Ileum (tissue), 1 donor: Measurements from ENCODE around the genes GOSR2 and SP6.

DNA sequence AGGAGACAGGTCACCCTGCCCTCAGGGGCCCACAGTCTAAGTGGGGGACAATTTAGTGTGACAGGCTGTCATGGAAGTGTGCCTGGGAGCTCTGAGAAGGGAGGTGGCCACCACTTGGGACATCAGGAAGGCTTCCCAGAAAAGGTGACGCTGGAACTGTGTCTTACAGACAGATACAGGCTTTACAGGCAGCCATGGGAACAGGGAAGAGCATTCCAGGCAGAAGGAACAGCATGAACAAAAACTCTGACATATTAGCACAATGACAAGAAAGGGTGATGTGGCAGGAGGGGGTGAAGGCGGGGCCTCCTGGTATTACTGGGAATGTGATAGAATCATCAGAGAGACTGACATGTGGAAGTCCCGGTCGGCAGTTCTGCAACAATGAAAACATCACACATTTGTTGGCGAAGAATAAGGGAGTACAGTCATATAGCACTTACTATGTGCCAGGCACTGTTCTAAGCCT, 13.5 kb downstream of the FMNL1 start:
- PRO-cap, result no peak

DNA sequence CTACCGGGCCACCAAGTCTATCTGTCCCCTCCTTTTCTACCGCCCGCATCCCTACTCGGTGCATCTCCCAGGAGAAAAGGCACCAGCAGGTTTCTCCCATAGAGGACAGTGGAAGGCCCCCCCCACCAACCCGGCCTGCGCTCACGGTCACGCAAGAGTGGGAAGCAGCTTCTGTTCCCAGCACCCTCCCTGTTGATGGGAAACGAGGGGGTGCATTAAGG, 26.8 kb upstream of the SPATA32 start:
- PRO-cap, result no peak

- PRO-cap, result no peak
Measured at GRCh38 chr17:45290315-45290906, 26.4 kb downstream of the MAP3K14 start.

- PRO-cap, result no peak
Measured at GRCh38 chr17:45410265-45411400, 22.0 kb downstream of the ARHGAP27 start.

DNA sequence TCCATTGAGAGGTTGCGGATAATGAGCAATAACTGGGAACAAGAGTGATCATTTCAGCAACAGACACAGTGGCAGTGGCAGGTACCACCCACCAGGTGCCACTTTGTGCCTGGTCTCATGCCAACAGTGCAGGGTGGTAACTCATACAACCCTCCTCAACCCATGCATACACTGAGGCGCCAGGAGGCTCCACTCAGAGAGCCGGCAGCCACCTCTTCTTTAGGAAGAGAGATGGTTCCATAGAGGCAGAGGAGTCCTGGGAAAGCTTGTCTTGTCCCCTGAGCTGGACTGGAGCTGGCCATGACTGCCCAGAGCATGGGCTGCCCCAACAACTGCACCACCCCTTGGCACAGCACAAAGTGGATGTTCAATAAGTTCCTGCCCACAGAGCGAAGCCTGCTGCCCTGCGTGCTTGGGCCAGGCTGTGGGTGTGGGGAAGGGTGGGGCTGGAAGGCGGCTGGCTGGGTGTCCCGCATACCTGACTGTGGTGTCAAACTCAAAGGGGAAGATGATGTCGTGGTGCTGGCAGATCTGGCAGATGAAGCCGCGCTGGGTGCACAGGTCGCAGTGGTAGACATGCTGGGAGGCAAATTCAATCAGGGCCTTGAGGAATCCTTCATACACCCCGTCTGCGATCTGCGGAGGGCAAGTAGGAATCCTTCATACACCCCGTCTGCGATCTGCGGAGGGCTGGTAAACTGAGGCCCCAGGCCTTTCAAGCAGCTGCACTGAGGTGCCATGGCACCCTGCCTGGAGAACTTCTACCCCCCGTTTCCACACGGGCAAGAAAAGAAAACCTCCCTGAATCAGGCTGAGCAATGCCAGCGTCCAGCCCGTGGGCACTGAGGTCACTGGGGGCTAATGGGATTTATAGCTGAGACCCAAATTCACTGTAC, 6.6 kb upstream of the ARHGAP27 start:
- PRO-cap, result no peak

GRCh38 chr17:46033225-46033840, 34.3 kb downstream of the STH start:
- PRO-cap, result no peak

GRCh38 chr17:46034972-46035534, 36.0 kb downstream of the STH start:
- PRO-cap, result no peak

GRCh38 chr17:46119219-46120201, 73.7 kb downstream of the KANSL1 start:
- PRO-cap, result no peak

DNA sequence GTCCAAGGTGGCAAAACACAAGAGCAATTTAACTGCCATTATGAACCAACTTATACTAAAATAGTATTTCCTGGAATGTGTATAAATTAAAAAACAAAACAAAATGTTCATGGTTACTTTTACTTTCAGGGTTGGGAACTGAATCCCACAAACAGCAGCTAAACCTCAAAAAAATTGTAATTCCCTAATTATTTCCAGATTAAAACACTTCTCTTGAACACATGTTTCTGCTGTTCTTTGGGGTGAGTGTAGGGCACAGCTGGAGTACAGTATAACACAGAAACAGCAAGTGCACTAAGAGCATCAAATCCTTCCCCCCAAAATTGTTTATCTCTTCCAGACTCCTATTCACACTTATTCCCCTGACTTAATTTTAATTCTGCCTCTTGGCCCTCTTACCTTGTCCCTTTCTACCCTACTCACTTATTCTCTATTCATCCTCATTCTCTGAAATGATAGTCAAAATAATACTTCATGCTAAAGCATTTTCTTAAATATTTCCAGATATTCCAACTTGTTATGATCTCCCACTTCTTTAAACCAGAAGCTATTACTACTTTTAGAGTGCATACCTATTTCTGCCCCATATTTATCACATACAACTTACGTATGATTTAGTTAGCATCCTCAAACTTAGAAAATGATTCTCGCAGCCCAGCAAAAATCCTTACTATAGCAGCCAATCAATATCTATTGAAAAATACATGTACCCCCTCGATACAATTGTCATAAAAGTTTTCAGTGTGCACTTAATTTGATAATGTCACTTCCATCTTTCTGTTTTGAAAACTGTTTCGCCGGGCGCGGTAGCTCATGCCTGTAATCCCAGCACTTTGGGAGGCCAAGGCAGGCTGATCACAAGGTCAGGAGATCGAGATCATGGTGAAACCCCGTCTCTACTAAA, 56.2 kb downstream of the KANSL1 start:
- PRO-cap, result no peak

DNA sequence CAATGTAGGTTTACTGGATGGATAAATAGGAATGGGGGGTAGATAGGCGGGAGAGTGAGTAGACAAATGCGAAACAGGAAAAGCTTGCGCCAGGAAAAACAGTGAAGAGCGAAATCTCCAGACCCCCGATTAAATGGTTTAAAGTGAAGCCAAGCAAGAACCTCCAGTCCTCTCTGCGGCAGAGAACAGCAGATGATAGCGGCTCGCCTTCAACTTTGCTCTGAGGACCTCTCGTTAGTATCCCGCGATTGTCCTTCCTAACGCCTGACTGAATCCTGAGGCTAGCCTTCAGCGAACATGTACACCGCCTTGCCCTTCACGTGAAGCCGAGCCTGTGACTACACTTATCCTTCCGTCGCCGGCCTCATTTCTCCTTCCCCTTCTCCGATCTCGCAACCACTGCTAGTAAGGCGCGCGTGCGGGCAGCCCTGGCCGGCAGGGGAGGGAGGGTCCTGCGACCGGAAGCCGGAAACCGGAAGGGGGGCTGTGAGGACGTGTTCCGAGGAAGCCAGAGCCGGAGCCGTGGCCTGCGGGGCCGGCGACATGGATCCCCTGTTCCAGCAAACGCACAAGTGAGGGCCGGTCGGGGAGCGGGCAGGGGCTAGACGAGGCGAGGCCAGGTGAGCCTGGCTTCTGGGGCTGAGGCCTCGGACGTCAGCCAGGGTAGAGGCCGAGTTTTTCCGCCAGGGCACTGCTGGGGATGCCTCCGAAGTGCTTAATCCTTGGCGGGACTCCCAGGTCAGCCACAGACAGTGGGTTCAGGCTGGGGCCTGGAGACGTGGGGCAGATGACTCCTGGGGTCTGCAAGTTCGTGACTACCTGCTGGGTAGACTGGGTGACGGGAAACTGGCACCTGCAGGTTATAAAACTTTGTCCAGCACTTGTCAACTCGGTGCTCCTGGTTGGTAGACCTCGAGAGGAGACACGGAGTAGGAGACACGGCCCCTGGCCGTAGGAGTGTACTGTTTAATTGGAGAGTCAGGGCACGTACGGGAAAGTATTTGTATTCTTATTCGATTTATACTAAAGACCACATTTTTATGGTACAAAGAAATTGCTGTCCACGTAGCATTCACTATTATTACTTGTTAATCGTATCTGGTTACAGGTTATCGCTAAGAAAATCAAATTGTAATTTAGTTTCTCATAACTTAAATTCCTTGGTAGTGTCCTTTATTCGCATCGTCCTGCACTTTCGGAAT, at the start of gene GOSR2:
Gene GOSR2, plus strand, starts transcription at position 511 of the 1,202 bp plus-strand sequence.
- PRO-cap, result bidirectional peak, plus-strand start at position 489 of the sequence, minus-strand start at position 222 of the sequence

DNA sequence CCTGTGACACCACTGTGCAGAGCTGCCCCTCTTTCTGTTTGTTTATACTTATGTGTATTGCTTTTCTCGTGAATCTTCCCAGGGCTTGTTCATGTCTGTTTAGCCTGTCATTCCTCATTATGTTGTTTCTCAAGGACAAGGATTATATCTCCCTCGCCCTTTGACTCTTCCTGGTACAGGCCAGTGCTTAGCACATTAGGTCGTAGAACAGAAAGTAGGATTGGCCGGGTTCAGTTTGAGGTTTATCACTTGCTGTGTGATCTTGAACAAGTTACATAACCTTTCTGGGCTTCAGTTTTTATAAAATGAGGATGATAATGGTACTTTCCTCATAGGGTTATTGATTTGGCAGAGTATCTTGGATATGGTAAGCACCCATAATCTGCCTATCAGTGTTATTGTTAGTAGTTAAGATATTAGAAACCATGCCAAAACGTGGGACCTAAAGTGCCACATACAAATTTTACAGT, 6.0 kb downstream of the GOSR2 start:
- PRO-cap, result bidirectional peak, plus-strand start at position 210 of the sequence, minus-strand start at position 119 of the sequence

- PRO-cap, result no peak
Measured at GRCh38 chr17:46977901-46979106, 749 bp downstream of the RPRML start.

- PRO-cap, result no peak
Measured at GRCh38 chr17:46998685-46998884, 19.5 kb upstream of the RPRML start.

- PRO-cap, result no peak
Measured at GRCh38 chr17:47017019-47017320, 37.9 kb upstream of the RPRML start.

- PRO-cap, result no peak
Measured at GRCh38 chr17:47158715-47159297, 30.3 kb downstream of the CDC27 start.

DNA sequence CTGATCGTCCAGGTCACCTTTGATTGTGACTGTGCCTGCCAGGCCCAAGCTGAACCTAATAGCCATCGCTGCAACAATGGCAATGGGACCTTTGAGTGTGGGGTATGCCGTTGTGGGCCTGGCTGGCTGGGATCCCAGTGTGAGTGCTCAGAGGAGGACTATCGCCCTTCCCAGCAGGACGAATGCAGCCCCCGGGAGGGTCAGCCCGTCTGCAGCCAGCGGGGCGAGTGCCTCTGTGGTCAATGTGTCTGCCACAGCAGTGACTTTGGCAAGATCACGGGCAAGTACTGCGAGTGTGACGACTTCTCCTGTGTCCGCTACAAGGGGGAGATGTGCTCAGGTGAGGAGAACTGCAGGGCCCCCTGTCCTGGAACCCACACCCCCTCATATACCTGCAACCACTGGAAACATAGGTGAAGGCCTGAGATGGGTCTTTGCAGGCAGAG, 31.5 kb upstream of the EFCAB13 start:
- PRO-cap, result no peak

- PRO-cap, result no peak
Measured at GRCh38 chr17:47656715-47657654, 7.3 kb downstream of the KPNB1 start.

DNA sequence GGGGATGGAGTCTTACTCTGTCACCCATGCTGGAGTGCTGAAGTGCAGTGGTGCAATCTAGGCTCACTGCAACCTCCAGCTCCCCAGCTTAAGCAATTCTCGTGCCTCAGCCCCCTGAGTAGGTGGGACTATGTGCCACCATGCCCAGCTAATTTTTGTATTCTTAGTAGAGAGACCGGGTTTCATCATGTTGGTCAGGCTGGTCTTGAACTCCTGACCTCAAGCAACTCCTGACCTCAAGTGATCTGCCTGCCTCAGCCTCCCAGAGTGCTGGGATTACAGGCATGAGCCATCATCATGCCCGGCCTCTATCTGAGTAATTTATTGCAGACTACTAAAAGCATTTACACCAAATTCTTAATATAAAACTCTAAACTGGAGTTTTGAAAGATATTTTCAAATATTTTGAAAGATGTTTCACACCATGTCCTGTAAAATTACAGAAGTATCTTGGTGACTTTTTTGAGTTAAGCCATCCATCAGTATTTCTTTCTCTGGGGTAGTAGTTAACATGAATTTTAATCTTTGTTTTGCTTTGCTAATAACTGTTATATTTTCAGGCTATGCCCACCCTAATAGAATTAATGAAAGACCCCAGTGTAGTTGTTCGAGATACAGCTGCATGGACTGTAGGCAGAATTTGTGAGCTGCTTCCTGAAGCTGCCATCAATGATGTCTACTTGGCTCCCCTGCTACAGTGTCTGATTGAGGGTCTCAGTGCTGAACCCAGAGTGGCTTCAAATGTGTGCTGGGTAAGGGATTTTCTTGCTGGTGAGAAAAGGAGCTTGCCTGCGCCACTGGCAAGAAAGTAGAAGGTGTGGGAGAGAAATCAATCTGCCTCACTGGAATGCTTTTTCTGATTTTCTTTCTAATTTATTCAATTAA, 19.6 kb downstream of the KPNB1 start:
- PRO-cap, result no peak

DNA sequence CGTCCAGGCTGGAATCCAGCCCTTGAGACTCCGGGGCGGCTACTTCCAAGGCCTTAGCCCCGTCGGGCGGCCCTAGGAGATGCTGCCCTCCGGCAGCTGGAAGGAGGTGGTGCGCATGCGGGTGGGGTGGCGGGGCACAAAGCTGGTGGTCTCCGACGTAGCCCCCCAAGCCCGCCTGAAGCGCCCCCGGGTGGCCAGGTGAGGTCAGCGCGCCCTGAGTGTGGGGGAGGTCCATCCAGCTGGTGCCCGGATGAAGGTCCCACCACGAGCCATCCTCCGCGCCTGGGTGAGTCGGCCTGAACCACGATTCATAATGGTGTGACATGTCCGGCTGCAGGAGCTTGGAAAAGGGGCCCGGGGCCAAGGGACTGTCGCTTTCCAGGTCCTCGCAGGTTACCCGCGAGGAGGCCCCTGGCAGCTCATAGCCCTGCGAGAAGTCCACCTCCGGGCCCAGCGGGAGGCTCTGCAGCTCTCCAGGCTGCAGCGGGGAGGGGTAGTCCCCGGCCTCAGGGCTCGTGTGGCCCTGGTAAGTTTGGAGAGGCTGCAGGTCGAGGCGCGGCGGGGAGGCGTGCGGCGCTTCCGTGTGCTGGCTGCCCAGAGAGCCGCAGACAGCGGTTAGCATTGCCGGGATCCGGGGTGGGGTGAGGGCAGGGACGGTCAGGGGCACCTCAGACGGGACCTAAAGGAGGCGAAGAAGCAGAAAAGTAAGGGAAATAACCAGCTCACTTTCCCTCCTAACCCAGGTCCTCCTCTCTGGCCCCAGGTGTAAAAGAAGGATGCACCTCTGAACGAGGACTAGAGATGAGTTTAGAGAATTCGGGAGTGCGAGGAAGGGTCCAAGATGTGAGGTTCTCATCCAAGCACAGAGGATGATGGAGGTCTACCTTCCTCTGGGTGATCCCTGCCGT, 2.9 kb downstream of the SP6 start:
- PRO-cap, result no peak

GRCh38 chr17:47850808-47851745, at the start of gene SP6:
SP6 (minus strand) TSS chr17:47851163.
- PRO-cap, result bidirectional peak, plus-strand start at chr17:47851245, minus-strand start at chr17:47851163